Esophagus squamous epithelium (tissue), 4 donors: ENCODE data around the genes GTPBP8, BOC, USF3 and ZDHHC23.

DNA sequence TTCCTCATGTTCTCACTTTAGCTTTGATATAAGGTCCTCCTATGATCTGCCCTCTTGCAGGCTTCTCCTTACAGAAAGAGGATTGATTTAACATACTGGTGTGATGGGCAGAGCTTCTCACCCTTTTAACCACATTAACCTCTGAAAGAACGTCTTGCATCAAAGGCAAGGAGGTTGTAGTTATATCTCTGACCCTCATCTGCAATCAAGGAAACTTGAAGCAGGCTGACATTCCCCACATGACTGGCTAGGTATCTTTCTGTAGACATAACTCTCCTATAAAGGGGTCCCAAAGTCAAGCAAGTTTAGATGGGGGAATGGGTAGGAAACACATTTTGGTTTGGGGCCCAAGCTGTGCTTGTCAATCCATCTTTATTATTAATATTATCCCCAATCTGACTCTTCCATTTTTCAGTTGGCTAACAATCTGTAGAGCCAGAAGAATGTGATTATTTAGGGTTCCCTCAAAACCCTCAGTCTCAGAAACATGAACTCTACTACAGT, 39.4 kb downstream of the BTLA start:
- PRO-cap = no peak
- RAMPAGE, long total RNA, 4 experiments = no peak in any of the 4 experiments

DNA sequence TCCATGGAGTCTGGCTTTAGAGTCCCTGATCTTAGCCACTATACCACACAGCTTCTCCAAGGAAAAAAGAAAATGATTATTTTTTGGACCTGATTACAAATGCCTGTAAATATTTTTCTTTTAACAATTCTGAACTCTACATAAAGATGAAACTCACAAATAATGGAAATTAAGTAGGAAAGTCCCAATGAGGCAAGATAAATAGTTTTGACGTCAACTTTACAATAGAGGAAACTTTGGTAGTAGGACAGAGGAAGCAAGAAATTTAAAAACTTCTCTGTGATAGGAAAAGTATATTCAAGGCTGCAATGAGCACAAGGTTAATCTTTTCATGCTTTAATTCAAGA, 4.1 kb downstream of the BTLA start:
- PRO-cap = no peak
- RAMPAGE, long total RNA, 4 experiments = no peak in any of the 4 experiments

DNA sequence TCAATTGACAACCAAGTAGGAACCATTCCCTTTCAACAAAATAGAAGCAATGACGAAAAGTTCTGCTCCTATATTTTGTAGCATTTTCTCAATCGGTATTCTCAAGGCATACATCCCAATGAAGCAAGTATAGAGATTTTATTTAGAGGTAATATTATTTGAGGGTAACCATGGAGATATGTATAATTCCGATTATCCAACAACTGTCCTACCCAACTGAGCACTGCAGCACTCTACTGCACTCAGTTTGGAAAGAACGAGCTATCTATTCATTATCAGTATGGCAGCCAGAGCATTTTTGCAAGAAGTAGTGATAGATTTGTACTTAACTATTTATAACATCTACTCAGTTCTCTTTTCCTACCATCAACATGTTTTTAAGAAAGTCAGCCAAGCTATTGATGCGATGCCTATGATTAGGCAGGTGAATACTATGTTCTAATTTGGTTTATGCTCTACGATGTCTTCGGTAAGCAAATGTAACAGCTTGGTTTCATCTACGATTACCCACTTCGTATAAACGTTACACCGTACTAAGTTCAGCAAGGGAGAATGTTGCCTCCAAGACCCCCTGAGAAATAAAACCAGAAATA, 517 bp downstream of the BTLA start:
- PRO-cap = no peak
- RAMPAGE, long total RNA, 4 experiments = no peak in any of the 4 experiments

GRCh38 chr3:112811787-112812434, 34.8 kb downstream of the CD200R1L start:
- PRO-cap = no peak
- RAMPAGE, long total RNA, 4 experiments = no peak in any of the 4 experiments

- PRO-cap = bidirectional peak, plus-strand start at chr3:112990996, minus-strand start at chr3:112990858; bidirectional peak, plus-strand start at chr3:112991332, minus-strand start at chr3:112991223
- RAMPAGE, long total RNA, 4 experiments = start-site peak on the plus strand in 4 of 4 experiments, at chr3:112990916-112991002 at its widest, 162 to 668 reads per replicate
Observed at GRCh38 chr3:112990412-112991727, at the start of gene GTPBP8. Gene GTPBP8 (plus strand): TSS chr3:112990984.

GRCh38 chr3:113168440-113168998, 42.8 kb upstream of the BOC start:
- PRO-cap = no peak
- RAMPAGE, long total RNA, 4 experiments = no peak in any of the 4 experiments

DNA sequence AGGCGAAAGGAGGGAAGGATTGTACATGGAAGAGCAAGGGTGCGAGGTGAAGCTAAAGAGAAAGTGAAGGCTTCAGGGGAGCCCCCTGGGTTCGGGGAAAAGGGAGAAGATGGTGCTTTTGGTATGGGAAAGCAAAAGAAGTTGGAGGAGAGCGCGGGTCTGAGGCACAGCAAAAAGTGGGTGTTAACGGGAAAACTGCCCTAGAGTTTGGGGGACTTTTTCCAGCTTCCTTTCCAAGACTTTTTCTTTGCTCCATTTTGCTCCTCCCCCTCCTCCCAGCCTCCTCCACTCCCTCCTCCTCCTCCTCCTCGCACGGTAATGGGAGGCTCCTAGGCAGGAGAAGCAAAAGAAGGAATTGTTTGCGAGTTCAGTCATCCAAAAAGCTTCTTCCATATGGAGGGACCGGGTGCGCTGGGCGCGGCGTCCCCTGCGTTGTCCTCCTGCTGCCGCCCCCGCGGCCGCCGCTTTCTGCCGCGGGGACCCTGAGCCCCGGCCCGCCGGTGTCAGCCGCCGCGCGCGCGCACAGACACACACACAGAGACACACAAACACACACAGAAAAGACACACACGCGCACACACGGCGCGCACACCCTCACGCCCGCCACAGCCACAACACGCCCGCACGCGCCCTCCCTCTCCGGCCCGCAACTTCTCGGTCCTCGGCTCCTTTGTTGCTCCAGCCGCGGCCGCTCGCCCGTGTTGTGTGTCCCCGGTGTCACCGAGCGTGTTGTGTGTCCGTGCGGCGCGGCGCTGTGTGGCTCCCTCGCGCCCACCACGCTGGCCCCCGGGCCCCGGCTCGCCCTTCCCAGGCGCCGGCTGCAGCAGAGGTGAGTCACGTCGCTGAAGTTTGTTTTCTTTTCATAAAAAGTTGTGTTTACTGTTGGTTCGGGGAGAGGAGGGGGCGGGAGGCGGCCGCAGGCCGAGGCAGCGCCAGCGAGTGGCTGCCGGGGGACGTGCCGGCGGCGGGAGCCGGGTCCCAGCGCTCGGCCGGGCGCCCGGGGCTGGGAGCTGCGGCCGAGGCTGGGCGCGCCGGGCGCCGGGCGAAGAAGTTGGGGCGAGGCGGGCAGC, at the start of gene BOC:
Gene BOC, plus strand, starts transcription at position 370 of the 1,070 bp plus-strand sequence.
- PRO-cap = bidirectional peak, plus-strand start at position 392 of the sequence, minus-strand start at position 178 of the sequence; bidirectional peak, plus-strand start at position 938 of the sequence, minus-strand start at position 835 of the sequence
- RAMPAGE, long total RNA, 4 experiments = start-site peak on the plus strand in 1 of 4 experiments, centred at position 610 of the sequence, 9 reads per replicate

DNA sequence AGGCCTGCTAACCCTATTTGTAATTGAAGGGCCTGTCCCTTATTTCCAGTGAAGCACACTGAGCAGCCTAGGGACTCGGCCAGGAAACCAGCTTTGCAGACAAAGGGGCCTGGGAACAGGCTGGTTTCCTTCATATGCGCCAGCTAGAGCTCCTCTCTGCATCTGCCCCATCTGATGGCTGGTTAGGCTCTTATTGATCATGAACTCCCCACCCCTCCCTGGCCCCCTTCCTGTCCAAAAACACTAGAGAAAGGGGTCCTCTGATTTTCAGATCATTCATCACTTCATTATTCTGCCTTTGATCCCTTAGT, 53.0 kb downstream of the BOC start:
- PRO-cap = no peak
- RAMPAGE, long total RNA, 4 experiments = no peak in any of the 4 experiments

DNA sequence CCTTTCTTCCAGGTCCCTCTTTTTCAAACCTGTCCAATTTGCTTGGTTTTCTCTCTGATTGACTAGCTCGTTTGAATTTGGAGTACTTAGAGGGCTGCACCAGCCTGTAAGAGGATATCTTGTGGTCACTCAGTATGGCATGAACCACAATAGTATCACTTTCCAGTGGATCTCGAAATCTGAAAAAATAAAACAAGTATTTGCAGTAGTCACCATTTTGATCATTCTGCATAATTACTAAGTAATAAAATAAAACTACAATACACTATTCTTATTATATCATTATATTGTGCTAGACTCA, 96.8 kb downstream of the CFAP44 start:
- PRO-cap = no peak
- RAMPAGE, long total RNA, 4 experiments = no peak in any of the 4 experiments

DNA sequence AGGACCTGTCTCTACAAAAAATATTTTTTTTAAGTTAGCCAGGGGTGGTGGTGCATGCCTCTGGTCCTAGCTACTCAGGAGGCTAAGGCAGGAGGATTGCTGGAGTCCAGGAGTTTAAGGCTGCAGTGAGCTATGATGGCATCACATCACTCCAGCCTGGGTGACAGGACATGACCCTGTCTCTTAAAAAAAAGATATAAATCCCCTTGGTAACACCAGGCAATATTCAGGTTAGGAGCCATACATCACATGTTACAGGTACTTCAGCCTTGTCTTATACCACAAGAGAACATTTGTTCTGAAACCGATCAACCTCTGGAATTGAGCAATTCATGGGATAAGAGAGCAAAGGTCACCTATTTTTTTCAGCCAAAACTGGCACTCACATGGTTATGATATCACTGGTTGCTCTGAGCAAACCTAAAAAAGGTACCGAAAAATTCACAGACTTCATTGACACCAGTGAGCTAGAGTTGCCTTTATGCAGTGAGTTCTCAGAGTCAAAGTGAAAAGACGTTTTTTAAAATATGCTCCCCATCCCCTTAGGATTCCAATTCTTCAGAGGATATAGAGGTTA, 9.1 kb downstream of the SPICE1 start:
- PRO-cap = no peak
- RAMPAGE, long total RNA, 4 experiments = no peak in any of the 4 experiments

DNA sequence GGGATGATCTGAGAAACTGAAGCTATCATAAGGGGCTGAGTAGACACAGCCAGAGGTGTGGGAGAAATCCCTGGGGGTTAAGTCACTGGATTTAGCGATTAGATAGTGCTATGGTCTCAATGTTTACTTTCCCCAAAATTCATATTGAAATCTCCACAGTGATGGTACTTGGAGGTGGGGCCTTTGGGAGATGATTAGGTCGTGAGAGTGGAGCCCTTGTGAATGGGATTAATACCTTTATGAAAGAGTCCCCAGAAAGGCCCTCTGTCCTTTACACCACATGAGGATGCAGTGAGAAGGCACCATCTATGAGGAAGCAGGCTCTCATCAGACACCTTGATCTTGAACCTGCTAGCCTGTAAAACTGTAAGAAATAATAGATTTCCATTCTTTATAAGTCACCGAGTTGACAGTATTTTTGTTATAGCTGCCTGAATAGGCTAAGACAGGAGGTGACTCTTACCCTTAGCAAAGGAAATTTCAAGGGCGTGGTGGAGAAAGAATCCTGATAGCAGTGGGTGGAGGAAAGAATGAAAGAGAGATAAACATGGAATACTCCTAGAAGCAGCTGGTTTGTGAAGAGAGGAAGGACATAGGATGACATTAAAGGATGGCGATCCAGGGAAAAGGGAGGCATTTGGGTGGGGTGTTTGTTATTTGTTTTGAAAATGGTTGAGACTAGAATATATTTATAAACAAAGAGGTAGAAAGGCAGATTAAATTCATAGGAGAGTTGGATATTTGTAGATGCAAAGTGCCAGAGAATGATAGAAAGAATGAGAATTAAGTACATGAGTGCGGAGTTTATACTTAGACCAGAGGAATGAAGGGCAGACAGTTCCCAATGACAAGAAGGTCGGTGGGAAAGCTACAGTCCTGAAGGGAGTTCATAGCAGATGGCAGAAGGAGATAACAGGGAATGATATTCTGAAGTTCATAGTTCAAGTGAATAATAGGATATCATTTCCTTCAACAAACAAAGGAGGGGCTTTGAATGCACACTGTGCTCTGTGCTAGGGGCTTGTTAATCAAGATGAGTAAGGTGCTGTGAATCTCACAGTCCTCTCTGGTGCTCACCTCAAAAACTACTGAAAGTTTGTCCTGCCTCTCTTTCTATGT, 41.4 kb downstream of the SIDT1 start:
- PRO-cap = no peak
- RAMPAGE, long total RNA, 4 experiments = no peak in any of the 4 experiments

GRCh38 chr3:113695782-113696736, at the start of gene USF3:
Gene USF3 (minus strand): TSS chr3:113696642.
- PRO-cap = bidirectional peak, plus-strand start at chr3:113696368, minus-strand start at chr3:113696259; bidirectional peak, plus-strand start at chr3:113696936, minus-strand start at chr3:113696664
- RAMPAGE, long total RNA, 4 experiments = no peak in any of the 4 experiments

DNA sequence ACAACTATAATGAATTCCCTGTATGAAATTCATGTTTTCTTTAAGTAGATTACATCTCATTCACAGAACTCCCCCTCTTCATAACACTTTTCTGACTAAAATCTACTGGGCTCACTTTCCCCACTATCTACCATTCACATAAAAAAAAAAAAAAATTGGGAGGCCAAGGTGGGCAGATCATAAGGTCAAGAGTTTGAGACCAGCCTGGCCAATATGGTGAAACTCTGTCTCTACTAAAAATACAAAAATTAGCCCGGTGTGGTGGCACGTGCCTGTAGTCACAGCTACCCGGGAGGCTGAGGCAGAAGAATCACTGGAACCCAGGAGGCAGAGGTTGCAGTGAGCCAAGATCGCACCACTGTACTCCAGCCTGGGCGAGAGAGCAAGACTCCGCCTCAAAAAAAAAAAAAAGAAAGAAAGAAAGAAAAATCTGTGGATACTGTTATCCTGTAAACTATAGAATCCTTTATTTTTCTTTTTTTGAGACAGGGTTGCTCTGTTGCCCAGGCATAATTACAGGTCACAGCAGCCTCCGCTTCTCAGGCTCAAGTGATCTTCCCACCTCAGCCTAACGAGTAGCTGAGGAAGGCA, 19.6 kb downstream of the NAA50 start:
- PRO-cap = no peak
- RAMPAGE, long total RNA, 4 experiments = no peak in any of the 4 experiments

GRCh38 chr3:113947596-113948352, at the start of gene ZDHHC23:
Gene ZDHHC23 (plus strand): TSS chr3:113948013.
- PRO-cap = bidirectional peak, plus-strand start at chr3:113947933, minus-strand start at chr3:113947694
- RAMPAGE, long total RNA, 4 experiments = no peak in any of the 4 experiments

- PRO-cap = no peak
- RAMPAGE, long total RNA, 4 experiments = no peak in any of the 4 experiments
Observed at GRCh38 chr3:114297959-114298389, 4.1 kb downstream of the TIGIT start.

GRCh38 chr3:114334936-114335815, 41.3 kb downstream of the TIGIT start:
- PRO-cap = no peak
- RAMPAGE, long total RNA, 4 experiments = no peak in any of the 4 experiments

DNA sequence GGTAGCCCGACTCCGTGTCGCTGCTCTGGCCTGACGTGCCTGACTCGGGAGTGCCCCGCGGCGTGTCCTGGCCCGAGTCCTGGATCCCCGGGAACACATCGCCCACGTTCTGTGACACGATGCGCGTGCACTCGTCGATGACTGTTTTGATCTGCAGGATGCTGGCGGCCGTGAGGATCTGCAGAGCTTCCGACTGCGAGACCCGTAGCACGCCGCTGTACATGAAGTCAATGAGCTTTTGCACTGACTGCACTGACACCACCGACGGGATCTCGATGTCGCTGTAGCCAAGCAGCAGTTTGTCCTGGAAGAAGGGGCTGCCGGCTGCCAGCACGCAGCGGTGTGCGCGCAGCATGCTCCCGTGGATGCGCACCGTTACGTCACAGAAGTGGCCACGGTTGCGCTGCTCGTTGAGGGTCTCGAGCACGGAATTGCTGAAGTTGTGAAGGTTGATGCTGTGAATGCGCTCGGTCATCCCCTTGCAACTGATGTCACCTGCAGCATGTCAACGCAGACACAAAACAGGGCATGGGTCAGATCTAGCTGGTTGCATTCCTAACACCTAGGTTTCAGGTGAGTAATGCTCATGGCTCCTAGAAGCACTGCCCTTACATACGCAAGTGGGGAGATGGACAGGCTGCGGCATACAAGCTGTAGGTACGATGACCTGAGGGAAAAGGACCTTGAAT, 57.7 kb downstream of the TIGIT start:
- PRO-cap = no peak
- RAMPAGE, long total RNA, 4 experiments = start-site peak on the minus strand in 1 of 4 experiments, centred at position 207 of the sequence, 6 reads per replicate

- PRO-cap = no peak
- RAMPAGE, long total RNA, 4 experiments = no peak in any of the 4 experiments
Observed at GRCh38 chr3:114455367-114455874, 161.6 kb downstream of the TIGIT start.

DNA sequence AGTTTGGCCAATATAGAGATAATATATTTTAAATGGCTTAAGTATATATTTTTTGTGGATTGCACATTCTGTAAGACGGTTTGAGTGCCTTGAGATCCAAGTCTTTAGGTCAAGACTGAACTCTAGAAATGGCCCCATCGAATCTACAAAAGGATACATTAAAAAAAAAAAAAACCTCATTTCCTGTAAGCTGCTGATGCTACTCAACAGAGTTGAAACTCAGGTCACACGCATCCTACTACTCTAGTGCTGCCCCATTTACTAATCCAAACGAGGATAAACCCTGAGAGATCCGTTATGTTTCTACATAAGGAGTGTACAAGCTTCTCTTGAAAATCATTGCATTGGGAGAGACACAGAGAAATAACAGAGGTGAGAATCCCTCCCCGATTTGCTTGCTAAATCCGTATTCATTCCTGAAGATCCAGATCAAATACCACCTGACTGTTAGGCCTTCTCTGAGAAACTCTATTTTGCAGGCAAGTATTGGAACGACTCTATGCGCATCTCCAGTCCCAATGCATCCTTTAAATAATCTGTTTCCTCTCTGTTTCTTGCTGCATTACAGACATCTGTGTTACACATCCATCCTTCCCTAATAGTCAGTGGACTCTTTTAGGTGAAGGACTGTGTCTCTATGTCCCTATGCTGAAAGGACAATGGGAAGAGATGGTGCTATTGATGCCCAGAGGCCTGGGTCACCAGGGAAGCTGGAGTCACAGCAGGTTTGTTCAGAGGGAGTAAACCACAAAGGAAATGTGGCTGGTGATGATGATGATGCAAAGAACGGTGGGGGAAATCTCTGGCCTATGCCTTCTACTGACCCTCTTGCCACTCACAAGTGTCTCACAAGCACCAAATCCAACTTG, 187.5 kb downstream of the TIGIT start:
- PRO-cap = no peak
- RAMPAGE, long total RNA, 4 experiments = no peak in any of the 4 experiments

GRCh38 chr3:114564952-114566186, 271.5 kb downstream of the TIGIT start:
- PRO-cap = no peak
- RAMPAGE, long total RNA, 4 experiments = no peak in any of the 4 experiments